Lung (tissue), 4 donors: ENCODE measurements around the gene ARPIN.

GRCh38 chr15:89367231-89367856 is 32.7 kb upstream of the POLG start:
- PRO-cap, result no peak
- RAMPAGE, long total RNA, result no peak
- RRBS, result 9% methylated on average over 17 of the region's 54 CpGs

DNA sequence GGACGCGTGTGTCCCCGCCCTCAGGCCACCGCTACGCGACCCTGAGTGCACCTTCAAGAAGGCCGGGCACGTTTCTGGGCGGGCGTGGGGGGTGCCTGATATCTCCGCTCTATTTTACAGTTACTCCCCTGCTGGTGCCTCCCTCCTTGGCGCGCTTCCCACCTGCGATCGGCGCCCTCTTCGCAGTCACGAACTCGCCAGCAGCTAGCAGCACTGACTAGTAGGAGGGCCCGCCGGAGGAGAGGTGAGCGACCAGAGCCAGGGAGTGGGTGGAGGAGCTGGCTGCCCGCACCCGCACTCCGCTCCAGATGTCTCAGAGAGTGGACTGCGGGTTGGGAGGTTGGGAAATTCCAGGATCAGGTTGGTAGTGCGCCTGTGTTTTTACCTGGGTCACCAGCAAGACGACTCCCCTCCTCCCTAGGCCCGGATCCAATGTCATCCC is 43.3 kb upstream of the POLG start:
- PRO-cap, result no peak
- RAMPAGE, long total RNA, result no peak
- RRBS, result 5% methylated on average over 4 of the region's 29 CpGs

DNA sequence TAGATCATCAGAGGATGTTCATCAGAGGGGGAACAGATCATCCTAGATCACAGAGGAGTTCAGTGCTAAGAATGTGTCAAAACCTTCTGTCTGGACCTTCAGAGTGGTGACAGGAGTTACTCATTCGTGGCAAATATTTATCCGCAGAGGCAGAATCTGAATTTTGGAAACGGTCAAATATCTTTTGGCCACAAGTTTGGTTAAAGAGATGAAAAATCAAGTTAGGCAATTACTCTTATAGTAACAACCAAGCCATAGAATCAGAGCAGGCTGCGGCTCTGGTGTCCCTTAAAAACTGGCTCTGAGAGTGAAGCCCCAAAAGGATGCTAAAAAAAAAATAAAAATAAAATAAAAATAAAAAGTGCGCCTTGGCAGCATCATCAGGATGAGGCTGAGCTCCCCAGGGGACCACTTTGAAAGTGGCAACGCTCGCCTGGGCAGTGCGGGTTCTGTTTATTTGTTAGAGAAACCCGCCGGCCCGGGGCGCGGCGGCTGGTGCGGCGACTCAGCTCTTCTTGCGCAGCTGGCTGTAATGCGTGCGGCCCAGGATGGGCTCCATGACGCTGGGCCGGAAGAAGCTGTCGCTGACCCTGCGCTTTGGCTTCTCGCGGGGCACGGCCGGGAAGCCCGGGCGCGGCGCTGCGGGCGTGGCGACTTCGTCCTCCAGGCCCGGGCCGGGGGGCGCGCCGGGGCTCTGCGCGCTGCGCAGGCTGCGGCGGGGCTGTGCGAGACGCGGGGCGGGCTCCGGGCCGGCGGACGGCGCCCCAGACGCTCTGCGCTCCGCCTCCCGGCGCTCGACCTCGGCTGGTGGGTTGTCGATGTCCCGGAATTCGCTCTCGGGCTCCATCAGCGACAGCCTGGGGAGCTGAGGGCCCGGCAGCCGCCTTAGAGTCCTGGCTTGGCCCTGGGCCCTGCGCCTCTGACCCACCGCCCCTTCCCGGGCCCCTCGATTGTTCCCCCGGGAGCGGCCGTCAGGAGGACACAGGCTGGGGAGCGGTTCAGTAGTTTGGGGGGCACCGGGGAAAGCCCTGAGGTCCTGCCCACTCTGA is 10.1 kb upstream of the KIF7 start:
- PRO-cap, result no peak
- RAMPAGE, long total RNA, result no peak
- RRBS, result 3% methylated on average over 58 of the region's 77 CpGs

DNA sequence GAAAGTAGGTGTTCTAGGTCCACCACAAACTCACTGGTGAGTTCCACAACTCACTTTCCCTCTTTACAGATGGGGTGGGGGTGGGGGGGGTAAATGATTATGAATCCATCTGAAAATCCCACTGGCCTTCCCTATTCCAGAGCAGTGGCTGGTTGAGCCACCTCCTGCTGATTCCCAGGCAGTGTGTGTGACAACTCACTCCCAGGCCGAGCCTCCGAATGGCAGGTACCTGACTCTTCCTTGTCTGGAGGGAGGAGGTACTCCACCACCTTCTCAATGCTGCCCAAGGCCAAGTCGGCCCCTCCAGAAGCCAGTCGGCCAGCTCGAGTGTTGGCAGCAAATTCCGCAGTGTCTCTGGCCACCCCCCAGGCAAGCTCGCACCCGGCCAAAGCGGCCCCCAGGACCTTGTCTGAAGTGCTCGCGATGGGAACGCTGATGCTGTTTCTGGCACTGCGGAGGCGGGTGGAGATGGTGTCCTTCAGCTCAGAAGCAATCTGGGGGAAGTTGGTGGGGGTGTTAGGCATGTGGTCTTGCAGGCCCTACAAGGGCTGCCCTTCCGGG is 9.3 kb downstream of the PLIN1 start:
- PRO-cap, result no peak
- RAMPAGE, long total RNA, result no peak
- RRBS, result no CpG with 5 or more reads among the region's 15 CpGs

GRCh38 chr15:89809583-89810164 is 5.0 kb downstream of the ANPEP start:
- PRO-cap, result no peak
- RAMPAGE, long total RNA, result no peak
- RRBS, result no CpG with 5 or more reads among the region's 10 CpGs

GRCh38 chr15:89810606-89811419 is 3.8 kb downstream of the ANPEP start:
- PRO-cap, result no peak
- RAMPAGE, long total RNA, result no peak
- RRBS, result no CpG with 5 or more reads among the region's 16 CpGs

DNA sequence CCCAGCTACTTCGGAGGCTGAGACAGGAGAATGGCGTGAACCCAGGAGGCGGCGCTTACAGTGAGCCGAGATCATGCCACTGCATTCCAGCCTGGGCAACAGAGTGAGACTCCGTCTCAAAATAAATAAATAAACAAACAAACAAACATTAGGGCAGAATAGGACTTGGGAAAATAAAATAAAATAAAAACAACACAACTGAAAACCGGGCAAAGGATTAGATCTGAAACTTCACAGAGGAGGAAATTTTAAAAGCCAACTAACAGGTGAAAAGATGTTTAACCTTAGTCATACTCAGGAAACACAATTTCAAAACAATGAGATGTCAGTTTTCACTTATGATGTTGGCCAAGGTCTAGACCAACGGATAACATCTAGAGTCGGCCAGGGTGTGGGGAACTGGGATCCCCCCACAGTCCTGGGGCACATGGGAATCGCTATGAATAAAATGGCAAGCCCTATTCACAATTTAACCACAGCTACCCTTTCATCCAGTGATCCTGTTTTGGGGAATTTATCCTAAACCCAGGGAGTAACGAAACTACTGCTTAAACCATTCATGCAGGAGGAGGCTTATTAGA is 6.0 kb upstream of the ANPEP start:
- PRO-cap, result no peak
- RAMPAGE, long total RNA, result no peak
- RRBS, result no CpG with 5 or more reads among the region's 11 CpGs

DNA sequence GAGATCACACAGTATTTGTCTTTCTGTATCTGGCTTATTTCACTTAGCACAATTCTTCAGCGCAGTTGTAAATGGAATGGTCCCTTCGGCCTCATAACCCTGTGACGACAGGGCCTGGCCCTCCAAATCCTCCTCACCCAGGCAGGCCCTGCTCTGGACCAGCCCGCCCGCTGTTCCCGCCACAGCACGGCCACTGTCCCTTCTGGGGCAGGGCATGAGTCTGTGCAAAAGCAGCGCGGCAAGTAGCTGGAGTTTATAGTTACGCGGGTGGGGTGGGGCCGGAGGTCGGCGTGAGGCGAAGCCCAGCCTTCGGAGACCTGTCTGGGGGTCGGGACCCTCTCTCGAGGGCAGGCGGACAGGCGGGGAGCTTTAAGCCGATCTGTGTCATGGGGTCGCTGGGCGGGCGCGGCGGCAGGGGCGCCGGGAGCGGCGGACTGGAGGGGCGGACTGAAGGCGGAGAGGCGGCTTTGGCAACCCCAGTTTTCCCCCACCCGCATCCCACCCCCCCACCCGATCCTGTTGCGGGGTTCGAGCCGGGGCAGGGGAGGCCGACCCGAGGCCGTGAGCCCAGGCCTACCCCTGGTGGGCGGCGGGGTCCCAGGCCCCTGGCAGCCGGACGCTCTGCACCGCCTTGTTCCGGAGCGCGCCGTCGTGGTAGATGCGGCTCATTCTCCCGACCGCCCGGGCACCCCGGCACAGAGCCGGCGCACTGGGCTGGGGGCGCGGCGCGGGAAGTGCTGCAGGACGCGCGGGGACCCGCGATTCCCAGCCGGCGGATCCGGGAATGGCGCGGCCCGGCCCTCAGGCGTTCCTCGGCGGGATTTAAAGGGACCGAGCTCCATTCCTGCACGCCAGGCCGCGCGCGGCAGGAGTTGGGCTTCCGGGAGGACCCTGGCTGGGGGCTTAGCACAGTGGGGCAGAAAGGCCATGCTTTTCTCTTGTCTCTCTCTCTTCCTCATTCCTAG is at the start of gene ARPIN:
Gene ARPIN, minus strand, starts transcription at position 786 of the 965 bp plus-strand sequence.
- PRO-cap, result bidirectional peak, plus-strand start at position 854 of the sequence, minus-strand start at position 780 of the sequence
- RAMPAGE, long total RNA, result no peak
- RRBS, result 2% methylated on average over 43 of the region's 83 CpGs

GRCh38 chr15:90001689-90002048 is 545 bp downstream of the ZNF710 start:
- PRO-cap, result no peak
- RAMPAGE, long total RNA, result no peak
- RRBS, result no CpG with 5 or more reads among the region's 39 CpGs

DNA sequence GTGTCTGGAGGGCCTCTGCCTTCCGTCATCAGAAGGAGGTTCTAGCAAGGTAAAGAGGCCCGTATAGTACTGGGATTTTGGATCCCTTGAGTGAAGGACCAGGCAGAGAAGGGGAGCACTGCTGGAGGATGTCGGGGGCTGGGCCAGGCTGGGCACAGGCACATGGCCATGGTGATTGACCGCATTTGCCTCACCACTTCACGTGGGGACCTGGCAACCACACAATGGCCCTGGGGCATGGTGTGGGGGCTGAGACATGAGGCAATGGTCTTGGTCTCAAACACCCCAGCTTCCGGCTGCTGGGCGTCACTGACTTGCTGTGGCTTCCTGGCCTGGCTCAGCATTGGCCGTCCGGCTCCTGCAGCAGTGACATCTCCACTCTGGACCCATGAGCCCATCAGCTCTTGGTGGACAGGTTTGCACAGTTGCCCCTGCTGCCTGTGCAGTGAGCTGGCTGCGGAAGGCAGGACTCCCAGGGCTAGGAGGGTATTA is 33.9 kb downstream of the ZNF710 start:
- PRO-cap, result no peak
- RAMPAGE, long total RNA, result no peak
- RRBS, result 7% methylated on average over 4 of the region's 10 CpGs

- PRO-cap, result no peak
- RAMPAGE, long total RNA, result no peak
- RRBS, result no CpG with 5 or more reads among the region's 20 CpGs
These were observed 44.8 kb downstream of the ZNF710 start for GRCh38 chr15:90045549-90046763.

DNA sequence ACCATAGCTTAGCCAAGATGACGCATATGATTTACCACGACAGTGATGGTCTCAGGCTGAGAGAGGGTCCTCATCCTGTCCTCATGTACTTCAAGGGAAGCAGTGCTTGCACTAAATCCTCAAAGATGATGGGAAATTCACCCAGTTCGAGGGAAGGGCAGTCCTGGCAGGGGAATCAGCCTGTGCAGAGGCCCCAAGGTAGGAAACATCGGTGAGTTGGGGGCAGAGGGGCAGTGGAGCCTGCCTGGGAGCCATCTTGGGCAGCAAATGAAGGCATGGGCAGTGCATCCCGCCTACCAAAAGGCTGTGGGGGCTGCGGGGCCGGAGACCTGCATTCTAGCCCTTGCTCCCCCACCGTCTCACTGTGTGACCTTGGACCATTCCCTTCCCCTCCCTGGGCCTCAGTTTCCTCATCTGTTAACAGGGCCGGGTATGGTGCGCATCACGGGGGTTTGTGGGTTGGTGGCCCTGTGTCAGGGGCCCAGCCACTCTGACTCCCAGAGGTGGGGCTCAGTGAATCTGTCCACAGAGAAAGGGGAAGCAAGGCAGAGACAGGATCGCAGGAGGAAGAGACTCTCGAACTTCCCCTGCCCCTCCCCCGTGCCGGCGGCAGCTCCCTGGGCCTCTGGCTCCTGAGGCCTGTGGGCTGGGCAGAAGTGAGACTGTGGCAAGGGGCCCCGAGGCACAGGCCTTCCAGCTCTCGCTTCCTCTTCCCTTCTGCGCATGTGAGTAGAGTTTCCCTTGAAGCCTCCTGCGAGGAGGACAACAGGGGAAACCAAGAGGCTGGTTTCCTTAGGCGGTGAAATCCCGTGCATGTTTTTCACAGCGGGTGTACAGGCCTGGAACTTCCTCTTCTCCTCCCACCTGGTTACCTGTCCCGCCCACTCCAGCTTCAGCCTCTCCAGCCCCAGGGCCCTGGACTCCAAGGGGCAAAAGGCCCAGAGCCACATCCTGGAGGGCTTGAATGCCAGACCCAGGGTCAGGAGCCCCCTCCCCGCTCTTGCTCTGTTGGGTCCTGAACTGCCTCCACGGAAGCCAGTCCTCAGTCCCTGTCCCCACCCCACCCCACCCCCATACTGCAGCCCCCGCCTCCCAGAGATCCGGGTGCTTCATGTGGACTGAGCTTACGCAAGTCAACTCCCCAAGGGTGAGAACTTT is 42.8 kb downstream of the IDH2 start:
- PRO-cap, result no peak
- RAMPAGE, long total RNA, result no peak
- RRBS, result 29% methylated on average over 3 of the region's 29 CpGs

- PRO-cap, result no peak
- RAMPAGE, long total RNA, result no peak
- RRBS, result 81% methylated on average over 1 of the region's 10 CpGs
These were observed 2.3 kb upstream of the IDH2 start for GRCh38 chr15:90104410-90105118.

DNA sequence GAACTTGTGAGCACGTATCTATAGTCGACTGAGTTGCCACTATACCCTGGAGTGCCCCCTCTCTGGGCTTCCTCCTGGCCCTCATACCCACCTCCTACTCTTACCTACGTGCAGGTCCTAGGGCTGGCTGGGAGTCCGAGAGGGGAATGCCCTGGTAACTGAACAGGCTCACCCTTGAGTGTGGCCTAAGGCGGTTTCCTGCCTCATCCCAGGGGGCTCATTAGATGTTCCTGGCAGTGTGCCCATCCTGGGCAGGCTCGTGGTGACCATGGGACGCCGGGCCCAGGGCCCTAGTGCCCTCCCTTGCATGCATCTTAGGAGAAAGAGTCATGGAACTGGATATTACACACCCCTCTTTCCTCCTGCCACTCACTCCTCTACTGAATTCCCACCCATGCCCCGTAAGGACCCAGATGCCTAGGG is 2.8 kb downstream of the SEMA4B start:
- PRO-cap, result no peak
- RAMPAGE, long total RNA, result no peak
- RRBS, result no CpG with 5 or more reads among the region's 9 CpGs

DNA sequence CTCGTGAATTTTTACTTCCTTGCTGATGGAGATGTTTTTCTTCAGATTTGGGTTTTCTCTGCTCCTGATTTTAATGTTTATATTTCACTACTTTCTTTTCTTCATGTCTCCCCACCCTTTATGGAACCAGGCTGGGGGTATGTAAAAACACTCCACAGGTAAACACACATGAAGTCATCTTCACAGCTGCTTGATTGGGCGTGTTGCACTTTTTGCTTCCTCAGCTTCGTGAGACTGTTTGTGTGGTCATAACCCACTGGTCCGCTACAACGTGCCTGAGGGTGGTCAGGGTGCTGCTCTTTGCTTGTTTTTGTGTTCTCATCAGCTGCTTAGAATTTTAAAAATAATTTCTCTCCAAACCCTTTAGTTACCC is 13.7 kb downstream of the SEMA4B start:
- PRO-cap, result no peak
- RAMPAGE, long total RNA, result no peak
- RRBS, result no CpG with 5 or more reads among the region's 5 CpGs

GRCh38 chr15:90229290-90229748 is 4.4 kb downstream of the CIB1 start:
- PRO-cap, result no peak
- RAMPAGE, long total RNA, result no peak
- RRBS, result no CpG with 5 or more reads among the region's 11 CpGs

- PRO-cap, result no peak
- RAMPAGE, long total RNA, result no peak
- RRBS, result no CpG with 5 or more reads among the region's 5 CpGs
These were observed 3.7 kb upstream of the NGRN start for GRCh38 chr15:90261686-90262209.

DNA sequence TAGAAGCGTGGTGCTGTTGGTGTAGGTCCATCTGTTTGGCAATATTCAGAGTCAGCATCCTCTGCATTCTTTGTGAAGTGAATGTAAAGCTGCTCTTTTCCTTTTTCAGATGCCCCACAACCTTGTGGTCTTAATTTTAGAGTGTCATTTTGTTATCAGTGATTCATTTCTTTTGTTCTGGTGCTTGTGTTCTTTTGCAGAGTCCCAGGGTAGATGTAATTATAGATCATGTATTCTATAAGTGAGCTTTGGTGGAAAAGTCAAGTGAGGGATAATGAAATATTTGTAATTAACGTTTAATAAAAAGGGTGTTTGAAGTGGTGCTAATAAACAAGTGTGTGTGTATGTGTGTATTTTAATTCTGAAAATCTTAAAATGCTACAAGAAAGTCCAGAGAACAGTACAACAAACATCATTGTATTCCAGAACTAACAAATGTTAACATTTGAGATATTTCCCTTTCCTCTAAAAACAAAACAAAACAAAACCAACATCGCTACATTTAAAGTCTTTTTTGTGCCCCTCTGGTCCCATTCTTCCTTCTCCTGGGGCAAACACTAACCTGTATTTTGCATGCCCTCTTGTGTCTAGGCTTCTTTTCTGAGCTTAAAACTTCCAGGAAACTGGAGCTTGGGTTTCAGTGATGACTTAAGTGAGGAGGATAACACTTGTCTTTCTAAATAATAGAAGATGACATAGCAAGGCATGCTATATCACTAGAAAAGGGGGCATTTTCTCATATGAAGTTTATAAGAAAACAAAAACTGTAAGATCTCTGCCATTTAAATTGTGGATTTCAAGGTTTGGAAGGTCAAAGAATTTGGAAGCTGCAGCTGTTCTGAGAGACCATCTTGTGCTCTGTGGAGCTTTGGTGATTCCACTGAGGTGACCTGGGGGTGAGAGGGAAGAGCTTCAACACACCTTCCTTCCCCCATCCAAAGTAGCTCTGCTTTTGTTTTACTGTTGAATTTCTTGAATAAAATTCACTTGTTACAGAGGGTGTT is 3.9 kb downstream of the IQGAP1 start:
- PRO-cap, result no peak
- RAMPAGE, long total RNA, result no peak
- RRBS, result no CpG with 5 or more reads among the region's 3 CpGs

GRCh38 chr15:90392817-90393347 is 4.8 kb downstream of the IQGAP1 start:
- PRO-cap, result no peak
- RAMPAGE, long total RNA, result no peak
- RRBS, result no CpG with 5 or more reads among the region's 8 CpGs

GRCh38 chr15:90425723-90425950 is 37.6 kb downstream of the IQGAP1 start:
- PRO-cap, result no peak
- RAMPAGE, long total RNA, result no peak
- RRBS, result no CpG with 5 or more reads among the region's 1 CpG